Metastatic Liver Carcinoma in the Adrenal Gland (tissue), 2 donors: ENCODE data around the genes KRT10, KRTAP3-1 and KRTAP2-1.

- PRO-cap, 2 experiments = peak in 2 of 2 experiments; most common plus-strand start chr17:40316858 (in 2)
Observed at GRCh38 chr17:40316407-40317235, 7.6 kb downstream of the RARA start.

GRCh38 chr17:40326050-40327185 is 17.4 kb downstream of the RARA start:
- PRO-cap, 2 experiments = peak in 1 of 2 experiments; most common plus-strand start chr17:40326487 (in 1); most common minus-strand start chr17:40326297 (in 1)

GRCh38 chr17:40346615-40346884 is 18.0 kb downstream of the GJD3 start:
- PRO-cap, 2 experiments = no peak in any of the 2 experiments

DNA sequence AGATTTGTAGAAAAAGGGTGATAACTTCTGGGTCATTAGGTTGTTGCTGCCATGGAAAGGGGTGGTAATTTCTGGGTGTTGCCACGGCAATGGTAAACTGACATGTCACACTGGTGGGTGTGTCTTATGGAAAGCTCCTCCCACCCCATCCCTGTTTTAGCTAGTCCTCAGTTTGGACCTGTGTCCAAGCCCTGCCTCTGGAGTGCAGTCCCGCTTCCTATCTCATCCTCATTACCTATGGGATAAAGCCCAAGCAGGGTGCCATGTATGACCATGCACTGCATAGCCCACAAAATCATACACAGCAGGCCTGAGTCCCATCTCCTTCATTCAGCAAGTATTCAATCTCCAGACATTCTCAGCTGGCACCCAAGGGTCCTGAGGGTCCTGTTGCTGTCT is 28.8 kb downstream of the TNS4 start:
- PRO-cap, 2 experiments = no peak in any of the 2 experiments

- PRO-cap, 2 experiments = no peak in any of the 2 experiments
Observed at GRCh38 chr17:40532295-40533078, 31.1 kb upstream of the TNS4 start.

DNA sequence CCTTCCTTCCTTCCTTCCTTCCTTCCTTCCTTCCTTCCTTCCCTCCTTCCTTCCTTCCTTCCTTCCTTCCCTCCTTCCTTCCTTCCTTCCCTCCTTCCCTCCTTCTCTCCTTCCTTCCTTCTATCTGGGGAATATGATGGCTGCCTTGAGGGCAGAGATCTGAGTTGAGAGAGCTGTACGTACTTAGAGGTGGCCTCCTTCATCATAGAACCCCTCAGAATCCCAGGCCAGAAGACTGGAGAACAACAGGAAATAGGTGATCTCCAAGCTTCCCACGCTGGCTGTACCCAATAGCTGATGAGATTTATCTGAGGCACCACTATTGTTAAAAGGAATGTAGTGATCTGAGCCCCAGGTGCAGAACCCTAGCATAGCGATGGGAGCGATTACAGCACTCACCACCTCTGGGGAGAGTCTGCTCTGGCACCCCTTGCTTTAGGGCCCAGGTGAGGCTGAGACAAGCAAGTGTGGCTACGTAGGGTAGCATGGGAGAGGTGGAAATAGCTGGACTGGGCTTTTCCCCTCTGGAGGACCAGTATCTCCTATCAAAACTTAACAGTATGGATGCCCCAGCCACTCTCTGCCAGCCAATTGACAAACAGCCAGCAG is 26.0 kb downstream of the CCR7 start:
- PRO-cap, 2 experiments = no peak in any of the 2 experiments

DNA sequence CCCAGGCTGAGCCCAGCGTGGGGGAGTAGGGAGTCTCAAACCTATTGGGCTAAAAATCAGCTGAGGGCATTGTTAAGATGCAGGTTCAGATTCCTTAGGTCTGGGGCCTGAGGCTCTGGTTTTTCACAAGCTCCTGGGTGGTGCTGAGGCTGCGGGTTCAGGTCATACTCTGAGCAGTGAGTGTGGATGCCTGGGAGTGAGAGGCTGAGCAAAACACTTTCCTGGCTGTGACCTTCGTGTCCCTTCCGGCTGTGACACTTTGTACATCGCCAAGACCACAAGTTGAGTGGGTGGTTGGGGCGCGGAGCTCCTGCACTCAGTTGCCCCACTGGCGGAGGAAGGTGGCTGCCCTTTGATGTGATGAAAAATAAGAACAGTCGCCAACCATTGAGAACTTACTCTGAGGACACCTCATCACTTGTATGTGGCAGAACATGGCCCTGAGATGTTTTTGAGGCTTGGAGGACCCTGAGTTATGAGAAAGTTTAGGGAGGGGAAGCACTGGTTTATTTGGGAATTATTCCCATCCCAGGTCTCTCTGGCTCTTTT is 24.8 kb downstream of the CCR7 start:
- PRO-cap, 2 experiments = no peak in any of the 2 experiments

DNA sequence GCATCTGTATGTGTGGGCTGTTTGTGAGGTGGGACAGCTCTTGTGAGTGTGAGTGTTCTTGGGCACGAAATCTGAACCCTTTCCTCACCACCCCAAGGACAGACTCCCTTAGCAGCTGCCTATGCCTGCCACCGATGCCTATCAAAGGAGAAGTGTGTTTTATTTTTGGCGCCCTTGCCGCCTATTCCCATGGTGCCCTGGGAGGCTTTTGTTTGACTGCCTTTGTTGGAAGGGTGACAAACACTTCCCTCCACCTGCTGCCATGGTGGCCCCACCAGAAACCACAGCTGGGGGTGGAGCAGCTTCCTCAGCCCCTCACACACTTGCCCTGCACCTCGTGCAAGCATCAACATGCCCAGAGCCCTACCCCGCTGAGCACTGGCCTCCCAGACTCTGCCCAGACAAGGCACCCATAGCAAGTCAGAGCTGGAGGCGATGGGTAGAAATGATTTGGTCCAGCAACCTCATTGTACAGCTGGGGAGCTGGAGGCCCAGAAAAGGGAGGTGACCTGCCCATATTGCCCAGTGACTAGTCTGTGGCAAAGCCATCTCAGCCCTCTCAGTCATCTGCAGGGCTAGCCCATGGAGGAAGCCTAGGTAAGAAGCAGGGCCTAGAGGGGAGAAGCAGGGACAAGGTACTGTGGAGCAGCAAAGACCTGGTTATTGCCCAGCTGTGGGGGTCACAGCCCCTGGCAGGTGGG is 17.8 kb downstream of the CCR7 start:
- PRO-cap, 2 experiments = no peak in any of the 2 experiments

DNA sequence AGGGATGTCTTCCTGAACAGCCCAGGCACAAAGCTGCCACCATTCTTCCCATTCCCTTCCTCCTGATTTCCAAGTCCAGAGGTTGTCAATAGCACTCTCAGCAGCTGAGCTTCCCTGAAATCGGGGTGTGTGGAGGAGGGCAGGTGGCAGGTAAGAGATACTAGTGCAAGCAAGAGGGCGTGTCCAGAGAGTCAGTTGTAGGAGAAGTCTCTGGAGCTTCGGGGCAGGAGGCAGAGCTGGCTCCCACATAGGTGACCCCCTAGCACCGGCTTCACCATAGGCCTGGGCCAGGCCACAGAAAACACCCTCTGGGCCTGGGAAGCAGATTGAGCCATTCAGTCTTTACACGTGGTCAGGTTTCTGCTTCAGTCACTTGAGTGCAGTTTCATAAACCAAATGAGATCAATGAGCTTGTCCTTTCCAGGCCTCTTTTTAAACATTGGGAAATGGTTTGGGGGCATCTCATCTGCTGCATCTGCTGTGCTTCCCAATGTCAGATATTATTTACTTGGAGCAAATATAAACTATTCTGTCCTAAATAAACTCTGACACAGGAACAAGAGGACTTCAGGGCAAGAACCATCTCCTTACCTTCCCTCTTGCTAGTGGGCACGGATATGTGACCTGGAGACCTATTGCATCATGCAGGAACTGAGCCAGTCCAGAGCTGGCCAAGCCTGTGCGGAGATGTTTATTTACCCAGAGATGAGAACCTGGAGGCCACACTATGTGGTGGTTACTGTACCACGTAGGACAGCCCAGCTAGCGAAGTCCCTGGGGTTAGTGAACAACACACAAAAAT is 16.2 kb downstream of the CCR7 start:
- PRO-cap, 2 experiments = peak in 2 of 2 experiments; most common plus-strand start position 702 of the sequence (in 2); most common minus-strand start position 273 of the sequence (in 1)

DNA sequence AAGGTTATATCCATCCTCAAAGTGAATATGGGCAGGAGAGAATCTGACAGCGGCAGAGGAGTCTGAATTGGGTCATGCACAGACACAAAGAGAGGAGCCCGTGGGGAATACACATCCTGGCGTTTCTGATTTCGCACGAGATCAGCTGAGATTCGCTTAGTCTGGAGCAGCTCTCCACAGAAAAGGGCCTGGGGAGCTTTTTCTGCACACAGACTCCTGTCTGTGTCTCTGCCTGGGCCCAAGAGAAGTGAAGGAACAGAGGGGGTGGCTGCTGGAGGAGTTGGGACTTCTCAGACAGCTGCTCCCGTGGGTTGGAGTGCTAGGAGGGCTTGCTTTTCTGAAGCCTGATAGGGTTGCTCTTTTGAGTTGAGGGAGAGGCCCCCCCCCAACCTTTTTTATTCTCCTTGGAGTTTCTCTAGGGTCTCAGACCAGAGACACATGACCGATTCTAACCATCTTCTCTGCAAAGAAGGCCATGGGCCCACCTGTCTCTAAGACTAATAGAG is 15.5 kb downstream of the CCR7 start:
- PRO-cap, 2 experiments = no peak in any of the 2 experiments

- PRO-cap, 2 experiments = no peak in any of the 2 experiments
Observed at GRCh38 chr17:40551763-40552703, 13.2 kb downstream of the CCR7 start.

DNA sequence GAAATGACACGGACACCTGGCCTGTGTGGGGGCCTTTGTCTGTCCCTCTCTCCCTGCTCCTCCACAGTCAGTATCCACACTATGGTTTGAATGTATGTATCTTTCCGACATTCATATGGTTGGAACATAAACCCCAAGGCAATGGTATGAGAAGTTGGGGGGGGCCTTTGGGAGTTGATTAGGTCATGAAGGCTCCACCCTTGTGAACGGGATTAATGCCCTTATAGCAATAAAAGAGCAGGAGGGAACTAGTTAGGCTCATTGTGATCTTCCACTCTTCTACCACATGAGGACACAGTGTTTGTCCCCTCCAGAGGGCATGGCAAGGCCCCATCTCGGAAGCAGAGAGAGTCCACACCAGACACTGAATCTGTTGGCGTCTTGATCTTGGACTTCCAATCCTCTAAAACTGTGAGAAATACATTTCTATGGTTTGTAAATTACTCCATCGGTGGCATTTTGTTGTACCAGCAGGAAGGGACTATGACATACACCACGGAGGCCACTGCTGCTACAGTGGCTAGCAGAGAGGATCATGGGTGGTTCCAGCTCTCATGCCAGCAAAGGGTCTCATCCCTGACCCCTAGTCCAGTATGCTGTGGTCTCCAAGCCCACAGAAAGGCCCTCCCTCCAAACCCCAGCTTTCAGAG is 12.4 kb downstream of the CCR7 start:
- PRO-cap, 2 experiments = no peak in any of the 2 experiments

DNA sequence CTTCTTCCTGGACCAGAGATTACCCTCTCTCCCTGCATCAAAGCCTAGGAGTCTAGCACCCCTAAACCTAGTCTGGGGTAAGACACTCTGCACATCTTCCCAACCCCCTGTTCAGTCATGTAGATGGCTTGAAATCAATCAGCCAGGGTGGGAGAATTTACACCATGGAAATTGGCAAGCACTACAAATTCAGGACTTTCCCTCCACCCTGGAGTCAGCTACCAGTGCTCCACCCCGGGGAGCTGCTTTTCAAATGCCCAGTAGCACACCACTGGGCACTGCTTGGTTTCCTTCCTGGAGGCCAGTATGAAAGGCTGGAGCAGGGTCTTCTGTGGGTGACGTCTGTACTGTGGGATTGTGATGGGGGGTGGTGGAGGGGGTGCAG is 1.5 kb downstream of the CCR7 start:
- PRO-cap, 2 experiments = no peak in any of the 2 experiments

- PRO-cap, 2 experiments = peak in 2 of 2 experiments; most common minus-strand start chr17:40666518 (in 1)
Observed at GRCh38 chr17:40666431-40666737, 1.4 kb upstream of the KRT222 start.

GRCh38 chr17:40820125-40820698 is 2.2 kb downstream of the KRT10 start:
- PRO-cap, 2 experiments = no peak in any of the 2 experiments

GRCh38 chr17:40821887-40822983 is at the start of gene KRT10:
TSS of gene KRT10 (minus strand) at chr17:40822614.
- PRO-cap, 2 experiments = no peak in any of the 2 experiments

GRCh38 chr17:41008768-41009625 is at the start of gene KRTAP3-1:
TSS of gene KRTAP3-1 (minus strand) at chr17:41009128.
- PRO-cap, 2 experiments = no peak in any of the 2 experiments

DNA sequence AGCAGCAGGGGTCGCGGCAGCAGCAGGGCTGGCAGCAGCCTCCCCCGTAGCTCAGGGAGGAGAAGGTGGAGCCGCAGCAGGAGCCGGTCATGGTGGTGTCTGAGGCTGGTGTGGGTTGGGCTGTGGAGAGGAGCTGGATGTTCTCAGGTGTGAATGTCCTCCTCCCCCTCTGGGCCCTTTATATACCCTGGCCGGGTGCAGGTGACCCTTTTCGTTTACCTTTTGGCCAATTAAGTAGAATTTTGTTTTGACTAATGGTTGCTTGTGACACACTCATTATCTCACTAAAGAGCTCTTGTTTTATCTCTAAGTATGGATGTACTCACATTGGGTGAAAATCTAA is at the start of gene KRTAP2-1:
KRTAP2-1 (minus strand) TSS at position 140 of the 343 bp plus-strand sequence.
- PRO-cap, 2 experiments = no peak in any of the 2 experiments

DNA sequence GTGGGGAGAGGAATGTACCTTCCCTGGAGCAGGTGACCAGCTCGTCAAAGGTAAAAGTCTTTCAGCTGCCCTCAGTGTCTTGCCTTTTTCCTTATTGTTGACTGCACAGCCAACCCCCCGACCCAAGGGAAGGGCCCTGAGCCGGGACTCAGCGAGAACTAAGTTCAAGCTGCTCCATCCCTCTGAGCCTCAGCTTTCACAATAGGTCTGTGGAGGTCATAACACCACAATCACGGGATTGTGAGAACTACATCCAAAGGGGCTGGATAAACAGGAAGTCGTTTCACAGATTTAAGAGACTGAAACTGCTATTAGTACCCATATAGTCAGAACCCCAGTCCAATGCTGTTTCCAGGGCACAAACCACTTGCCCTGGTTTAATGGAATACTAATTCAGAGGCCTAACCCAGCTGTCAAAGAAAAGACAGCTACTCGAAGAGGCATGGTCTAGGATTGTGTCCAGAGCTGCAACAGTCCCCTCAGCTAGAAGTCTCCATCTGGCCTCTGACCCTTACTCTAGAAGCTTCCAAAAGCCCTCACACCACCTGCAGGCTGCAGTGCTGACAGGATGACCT is 2.8 kb upstream of the KRT36 start:
- PRO-cap, 2 experiments = no peak in any of the 2 experiments

- PRO-cap, 2 experiments = no peak in any of the 2 experiments
Observed at GRCh38 chr17:41510296-41510836, 5.0 kb upstream of the KRT13 start.